Epithelial cell of alveolus of lung (primary cell): ENCODE results near the gene TMEM18.

DNA sequence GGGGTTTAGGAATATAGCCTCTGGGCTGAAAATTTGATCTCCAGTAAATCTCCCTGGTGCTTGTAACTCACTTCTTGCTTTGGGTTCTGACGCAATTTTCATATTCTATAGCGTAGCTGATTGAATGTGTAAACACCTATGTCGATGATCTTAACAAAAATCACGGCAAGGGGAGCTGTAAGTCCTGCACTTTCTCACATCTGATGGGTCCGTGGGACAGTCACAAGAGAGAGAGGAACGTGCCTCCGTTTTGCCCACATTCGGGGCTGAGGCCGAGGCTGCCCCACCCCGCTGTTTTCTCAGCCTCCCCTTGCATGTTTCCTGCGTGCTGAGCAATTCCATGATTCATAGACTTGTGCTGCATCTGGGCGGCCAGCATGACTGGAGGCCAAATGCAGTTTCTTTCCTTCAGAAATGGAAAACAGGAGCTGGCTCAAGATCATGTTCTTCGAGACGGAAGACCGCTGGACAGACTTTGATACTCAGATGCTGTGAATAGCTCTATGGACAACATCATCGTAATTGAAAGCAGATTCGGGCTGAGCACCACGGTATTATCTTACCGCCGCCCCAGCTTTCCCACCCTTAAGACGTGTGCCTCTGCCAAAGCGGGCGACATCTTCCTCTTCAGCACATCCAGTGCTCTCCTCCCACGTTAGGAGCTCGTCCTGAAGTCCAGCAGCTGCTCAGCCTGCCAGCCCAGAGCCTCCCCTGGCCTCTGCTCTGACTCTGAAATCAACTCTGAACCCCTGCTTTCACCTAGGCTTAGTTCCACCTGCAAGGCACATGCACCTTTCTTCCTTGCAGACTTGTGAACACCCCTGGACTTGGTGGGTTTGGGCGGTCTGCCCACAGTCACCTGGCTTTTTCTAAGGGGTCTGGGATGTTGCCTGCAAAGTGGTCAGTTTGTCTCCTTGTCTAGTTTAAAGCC, 109.0 kb downstream of the TMEM18 start:
- RAMPAGE, long total RNA, result no peak
- RRBS, result no CpG with 5 or more reads among the region's 26 CpGs

GRCh38 chr2:676600-677627, at the start of gene TMEM18:
Gene TMEM18 (minus strand): TSS chr2:677406.
- RAMPAGE, long total RNA, result start-site peak on the minus strand at chr2:677371-677409, 188 and 514 reads in 2 replicates
- RRBS, result 5% methylated on average over 39 of the region's 102 CpGs

DNA sequence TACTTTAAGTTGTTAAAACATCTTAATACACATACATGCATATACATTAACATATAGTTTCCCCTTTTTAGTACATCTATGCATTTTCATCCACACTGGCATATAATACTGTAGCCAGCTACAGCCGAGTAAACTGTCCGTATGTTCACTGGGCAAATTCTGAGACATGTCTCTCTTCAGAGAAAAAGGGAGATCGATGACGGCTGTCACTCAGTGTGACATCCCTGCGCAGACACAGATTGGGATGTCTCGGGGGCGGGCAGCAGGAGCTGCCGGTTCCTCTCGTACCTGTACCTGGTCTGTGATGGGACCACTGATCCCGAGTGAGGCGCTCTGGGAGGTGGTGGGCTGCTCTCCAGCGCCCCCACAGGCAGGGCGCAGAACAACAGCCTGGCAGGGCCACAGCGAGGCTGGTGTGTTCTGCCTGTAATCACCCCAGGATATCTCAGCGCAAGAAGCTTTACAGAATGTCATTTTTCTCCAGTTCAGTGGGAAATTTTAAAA, 189.6 kb downstream of the SNTG2 start:
- RAMPAGE, long total RNA, result no peak
- RRBS, result no CpG with 5 or more reads among the region's 15 CpGs

DNA sequence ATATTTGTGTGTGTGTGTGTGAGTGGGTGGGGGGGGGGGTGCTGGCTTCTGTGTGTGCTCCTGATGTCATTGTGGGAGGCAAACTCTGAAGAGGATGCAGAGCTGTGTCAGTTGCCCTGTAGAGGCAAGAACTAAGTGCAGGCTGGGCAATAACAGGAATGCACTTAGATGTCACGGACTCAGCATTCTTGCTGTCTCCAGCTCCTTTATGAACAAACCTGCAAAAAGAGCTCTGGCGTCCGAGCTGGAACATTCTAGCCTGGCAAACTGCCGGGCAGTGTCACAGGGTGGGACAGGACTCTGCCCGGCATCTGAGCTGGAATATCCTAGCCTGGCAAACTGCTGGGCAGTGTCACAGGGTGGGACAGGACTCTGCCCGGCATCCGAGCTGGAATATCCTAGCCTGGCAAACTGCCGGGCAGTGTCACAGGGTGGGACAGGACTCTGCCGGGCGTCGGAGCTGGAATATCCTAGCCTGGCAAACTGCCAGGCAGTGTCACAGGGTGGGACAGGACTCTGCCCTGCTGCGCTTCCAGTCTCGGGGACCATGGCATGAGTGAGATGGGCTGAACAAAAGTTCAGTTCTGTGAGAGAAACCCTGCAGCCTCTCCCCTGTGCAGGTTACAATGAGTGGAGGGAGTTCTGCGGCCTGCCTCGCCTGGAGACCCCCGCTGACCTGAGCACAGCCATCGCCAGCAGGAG, 80.1 kb downstream of the TPO start:
- RAMPAGE, long total RNA, result no peak
- RRBS, result 57% methylated on average over 3 of the region's 17 CpGs

GRCh38 chr2:1606434-1607424, 137.6 kb downstream of the PXDN start:
- RAMPAGE, long total RNA, result no peak
- RRBS, result no CpG with 5 or more reads among the region's 19 CpGs

- RAMPAGE, long total RNA, result no peak
- RRBS, result no CpG with 5 or more reads among the region's 36 CpGs
These were observed 98.5 kb upstream of the PXDN start for GRCh38 chr2:1842744-1843219.

DNA sequence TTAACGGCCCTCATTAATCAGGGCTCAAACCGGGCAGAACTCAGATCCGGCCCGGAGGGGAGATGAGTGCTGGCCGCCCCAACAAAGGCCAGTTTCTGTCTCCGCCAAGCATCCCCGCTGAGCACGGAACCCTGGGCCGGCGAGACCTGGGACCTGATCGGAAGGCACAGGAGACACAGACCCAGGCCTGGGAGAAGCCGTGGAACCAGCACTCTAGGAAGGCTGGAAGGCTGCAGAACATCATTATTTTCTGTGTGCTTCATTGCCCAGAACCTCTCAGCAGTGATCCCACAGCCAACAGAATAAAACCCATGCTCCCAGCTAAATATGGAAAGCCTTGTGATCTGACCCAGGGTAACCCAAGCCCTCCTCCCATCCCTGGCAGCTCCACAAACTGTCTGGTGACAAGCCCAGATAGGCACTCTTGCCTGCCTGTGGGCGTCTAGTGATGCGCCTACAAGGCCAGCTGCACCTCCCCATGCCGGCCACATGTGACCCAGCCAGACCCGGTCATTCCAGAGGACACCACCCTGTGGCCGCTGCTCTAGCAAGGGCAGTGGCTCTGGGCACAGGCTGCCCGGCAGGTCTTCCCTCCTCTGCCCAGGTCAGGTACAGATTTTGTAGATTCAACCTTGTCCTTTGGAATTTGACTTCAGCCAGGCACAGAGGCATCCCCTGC, 438.8 kb upstream of the MYT1L start:
- RAMPAGE, long total RNA, result no peak
- RRBS, result 59% methylated on average over 10 of the region's 18 CpGs

DNA sequence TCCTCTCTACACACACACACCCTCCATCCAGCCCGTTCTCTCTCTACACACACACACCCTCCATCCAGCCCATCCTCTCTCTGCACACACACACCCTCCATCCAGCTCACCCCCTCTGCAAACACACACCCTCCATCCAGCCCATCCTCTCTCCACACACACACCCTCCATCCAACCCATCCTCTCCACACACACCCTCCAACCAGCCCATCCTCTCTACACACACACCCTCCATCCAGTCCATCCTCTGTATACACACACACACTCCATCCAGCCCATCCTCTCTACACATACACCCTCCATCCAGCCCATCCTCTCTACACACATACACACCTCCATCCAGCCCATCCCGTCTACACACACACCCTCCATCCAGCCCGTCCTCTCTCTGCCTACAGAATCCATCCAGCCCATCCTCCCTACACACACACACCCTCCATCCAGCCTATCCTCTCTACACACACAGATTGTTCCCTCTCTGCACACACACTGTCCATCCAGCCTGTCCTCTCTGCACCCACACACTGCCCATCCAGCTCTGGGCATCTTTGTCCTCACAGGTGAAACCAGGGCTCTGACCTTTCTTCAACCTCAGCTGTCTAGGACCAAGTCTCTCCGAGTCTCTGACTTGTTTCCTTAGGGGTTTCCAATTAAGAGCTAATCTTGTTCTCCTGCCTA, 81.2 kb downstream of the EIPR1 start:
- RAMPAGE, long total RNA, result no peak
- RRBS, result no CpG with 5 or more reads among the region's 4 CpGs

- RAMPAGE, long total RNA, result no peak
- RRBS, result no CpG with 5 or more reads among the region's 8 CpGs
These were observed 52.8 kb downstream of the EIPR1 start for GRCh38 chr2:3324862-3325224.

- RAMPAGE, long total RNA, result no peak
These were observed 24.2 kb downstream of the TRAPPC12 start for GRCh38 chr2:3403724-3403965.

- RAMPAGE, long total RNA, result no peak
- RRBS, result no CpG with 5 or more reads among the region's 3 CpGs
These were observed 68.7 kb downstream of the TRAPPC12 start for GRCh38 chr2:3448246-3448567.

- RAMPAGE, long total RNA, result no peak
- RRBS, result 79% methylated on average over 5 of the region's 25 CpGs
These were observed 66.1 kb downstream of the ADI1 start for GRCh38 chr2:3452918-3453955.

DNA sequence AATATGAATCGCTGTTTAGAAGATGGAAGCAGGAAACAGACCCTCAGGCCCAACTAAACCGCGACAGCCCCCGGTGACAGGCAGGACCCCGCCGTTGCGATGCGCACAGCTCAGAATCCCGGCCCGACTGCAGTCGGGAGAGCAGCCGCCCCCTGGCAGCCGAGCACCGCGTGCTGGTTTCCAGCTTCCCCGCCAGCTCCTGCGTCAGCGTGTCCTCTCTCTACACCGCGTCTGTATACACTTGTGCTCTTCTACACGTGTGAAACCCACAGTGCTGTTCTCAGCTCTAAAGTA, 54.1 kb downstream of the ADI1 start:
- RAMPAGE, long total RNA, result no peak
- RRBS, result 93% methylated on average over 6 of the region's 21 CpGs

GRCh38 chr2:3483061-3484081, 36.0 kb downstream of the ADI1 start:
- RAMPAGE, long total RNA, result no peak
- RRBS, result no CpG with 5 or more reads among the region's 38 CpGs

DNA sequence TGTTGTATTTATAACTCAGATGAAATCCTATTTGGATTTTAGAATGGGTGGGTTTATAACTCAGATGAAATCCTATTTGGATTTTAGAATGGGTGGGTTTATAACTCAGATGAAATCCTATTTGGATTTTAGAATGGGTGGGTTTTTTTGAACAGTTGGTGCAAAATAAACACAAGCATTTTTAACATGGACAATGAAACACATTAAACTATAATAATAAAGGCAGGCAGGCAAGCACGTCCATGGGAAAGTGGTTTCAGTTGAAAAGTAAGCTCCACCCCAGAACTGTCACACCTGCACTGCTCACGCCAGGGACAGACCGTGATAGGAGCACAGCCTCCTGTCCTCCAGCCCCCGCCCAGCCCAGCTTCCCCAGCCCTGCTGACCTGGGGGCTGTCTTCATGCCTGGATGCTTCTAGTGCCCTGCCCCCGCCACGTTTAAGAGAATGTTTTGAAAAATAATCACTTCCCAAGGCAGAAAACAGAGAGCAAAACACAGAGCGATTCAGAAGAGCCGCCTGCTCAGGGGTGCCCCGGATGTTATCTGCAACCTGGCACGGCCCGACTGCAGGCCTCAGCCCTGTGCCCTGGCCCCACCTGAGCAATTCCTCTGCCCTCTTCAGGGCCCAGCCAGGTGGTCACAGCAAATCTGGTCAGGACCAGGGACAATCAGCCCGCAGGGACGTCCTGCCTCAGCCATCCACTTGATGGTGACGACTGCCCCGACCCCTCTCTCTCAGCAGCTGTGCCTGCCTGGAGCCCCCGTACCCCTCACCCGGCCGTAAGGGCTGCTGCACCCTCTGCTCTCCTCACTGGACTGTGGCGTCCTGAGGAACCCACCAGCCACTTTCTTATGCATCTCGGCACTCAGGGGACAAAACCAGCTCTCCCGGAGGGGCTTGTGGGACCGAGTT, 30.5 kb downstream of the ADI1 start:
- RAMPAGE, long total RNA, result no peak
- RRBS, result 84% methylated on average over 2 of the region's 22 CpGs

- RAMPAGE, long total RNA, result no peak
- RRBS, result no CpG with 5 or more reads among the region's 10 CpGs
These were observed 35.8 kb downstream of the DCDC2C start for GRCh38 chr2:3739202-3739542.

DNA sequence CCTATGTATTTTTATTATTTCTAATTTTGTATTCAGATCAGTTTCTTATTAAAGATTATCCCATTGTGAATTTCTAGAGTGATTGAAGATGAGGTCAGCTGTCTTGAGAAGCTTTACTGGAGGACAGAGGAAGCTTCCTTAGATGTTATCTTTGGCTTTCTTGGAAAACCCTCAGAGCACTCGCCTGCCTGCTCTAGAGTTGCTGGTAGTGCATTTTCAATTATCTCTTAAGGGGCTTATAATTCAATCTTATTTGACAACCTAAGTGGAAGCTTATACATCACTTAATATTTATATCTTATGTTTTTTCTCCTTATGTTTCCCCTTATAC, 429.5 kb downstream of the DCDC2C start:
- RAMPAGE, long total RNA, result no peak
- RRBS, result no CpG with 5 or more reads among the region's 1 CpG

DNA sequence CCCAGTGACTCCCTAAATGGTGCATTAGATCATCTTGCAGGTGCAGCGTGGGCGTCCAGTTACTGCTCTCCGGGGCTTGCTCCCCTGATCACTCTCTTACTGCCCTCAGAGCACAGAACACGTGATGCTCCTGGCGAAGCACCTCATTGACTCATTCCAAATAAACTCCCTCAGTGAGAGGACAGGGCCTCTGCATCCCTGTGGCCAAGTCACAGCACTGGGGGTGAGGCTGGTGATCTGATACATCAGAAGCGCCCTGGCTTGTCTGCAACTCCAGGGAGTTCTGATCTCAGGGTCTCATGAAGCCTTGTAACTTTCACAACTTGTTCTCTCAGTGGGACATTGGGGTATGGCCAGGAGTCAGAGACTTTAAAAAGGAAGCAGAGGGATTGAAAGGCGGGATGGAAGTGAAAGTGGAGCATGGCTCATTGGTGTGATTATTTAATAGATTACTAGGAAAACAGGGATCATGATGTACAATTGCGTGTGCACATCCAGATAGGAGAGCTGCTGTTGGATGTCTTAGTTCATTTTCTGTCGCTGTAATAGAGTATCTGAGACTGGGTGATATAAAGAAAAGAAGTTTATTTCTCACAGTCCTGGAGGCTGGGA, 41.8 kb downstream of the RNF144A start:
- RAMPAGE, long total RNA, result no peak
- RRBS, result no CpG with 5 or more reads among the region's 9 CpGs

DNA sequence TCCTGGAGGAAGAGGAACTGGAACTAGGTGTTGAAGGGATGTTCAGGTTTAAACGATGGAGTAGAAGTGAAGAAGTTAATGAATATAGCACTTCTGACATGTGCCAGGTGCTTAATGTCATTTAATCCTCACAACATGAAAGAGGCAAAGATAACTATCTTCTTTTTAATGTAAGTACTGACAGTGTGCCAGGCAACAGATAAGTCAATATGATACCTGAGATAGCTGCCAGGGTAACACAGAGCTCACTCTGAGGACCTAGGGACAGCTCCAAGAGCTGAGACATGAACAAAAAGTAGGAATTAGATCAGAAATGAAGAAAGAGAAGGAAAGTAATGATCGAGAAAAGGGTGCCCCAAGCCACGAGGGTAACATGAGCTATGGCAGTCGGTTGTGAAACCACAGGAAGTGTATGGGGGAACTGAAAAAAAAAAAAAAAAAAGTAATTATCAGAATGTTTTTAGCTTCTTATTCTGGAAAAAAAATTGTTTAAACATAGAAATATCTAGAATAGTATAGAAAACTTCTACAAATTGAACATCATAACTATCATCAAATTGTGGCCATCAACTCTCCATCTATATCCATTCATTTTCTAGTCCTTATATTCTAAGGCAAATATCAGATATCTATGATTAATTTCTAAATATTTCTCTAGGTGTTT, 140.8 kb downstream of the RNF144A start:
- RAMPAGE, long total RNA, result no peak
- RRBS, result no CpG with 5 or more reads among the region's 4 CpGs

- RAMPAGE, long total RNA, result no peak
- RRBS, result no CpG with 5 or more reads among the region's 6 CpGs
These were observed 646.7 kb downstream of the RNF144A start for GRCh38 chr2:7563808-7564322.